Sciatic nerve (tissue), 1 donor: ENCODE measurements around a stretch of chr17.

- PRO-cap: no peak
These were observed 119.4 kb downstream of the KCNJ2 start for GRCh38 chr17:70288789-70288988.

DNA sequence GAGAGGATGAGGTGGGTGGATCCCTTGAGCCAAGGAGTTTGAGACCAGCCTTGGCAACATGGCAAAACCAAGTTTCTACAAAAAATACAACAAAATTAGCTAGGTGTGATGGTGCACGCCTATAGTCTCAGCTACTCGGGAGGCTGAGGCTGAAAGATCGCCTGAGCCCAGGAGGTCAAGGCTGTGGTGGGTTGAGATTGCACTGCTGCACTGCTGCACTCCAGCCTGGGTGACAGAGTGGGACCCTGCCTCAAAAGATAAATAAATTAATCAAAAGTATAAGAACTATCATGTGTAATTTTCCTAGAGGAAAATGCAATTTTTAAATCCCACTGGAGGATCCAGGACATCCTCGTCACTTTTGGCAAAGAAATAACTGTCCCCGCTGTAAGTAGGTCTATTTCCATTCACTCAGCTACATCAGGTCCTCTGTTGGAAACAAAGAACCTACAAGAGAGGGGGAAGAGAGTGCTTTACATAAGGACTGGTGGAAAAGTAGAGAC is 575.9 kb upstream of the SOX9 start:
- PRO-cap: unidirectional peak, minus-strand start at position 220 of the sequence

- PRO-cap: no peak
These were observed 439.1 kb upstream of the SOX9 start for GRCh38 chr17:71681626-71682142.

- PRO-cap: bidirectional peak, plus-strand start at chr17:72121918, minus-strand start at chr17:72121796; bidirectional peak, plus-strand start at chr17:72122210, minus-strand start at chr17:72122153
These were observed 819 bp downstream of the SOX9 start for GRCh38 chr17:72121340-72122337.

GRCh38 chr17:72123503-72123826 is 2.6 kb downstream of the SOX9 start:
- PRO-cap: no peak

DNA sequence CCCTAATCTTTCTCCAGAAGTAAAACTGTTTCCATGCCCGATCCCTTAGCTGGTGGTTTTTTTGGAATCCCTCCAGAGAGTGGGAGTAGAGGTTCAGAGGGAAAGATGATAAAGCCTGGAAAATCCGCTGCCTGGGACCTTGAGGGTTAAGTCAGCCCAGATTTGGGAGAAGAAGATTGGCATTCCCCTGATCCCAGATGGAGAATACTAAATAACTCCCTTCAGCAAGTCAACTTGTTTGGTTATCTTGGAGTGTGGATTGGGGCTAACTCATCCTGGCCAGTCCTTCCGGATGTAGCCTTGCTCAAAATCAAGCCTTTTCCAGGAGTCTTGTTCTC is 71.4 kb downstream of the SOX9 start:
- PRO-cap: no peak

DNA sequence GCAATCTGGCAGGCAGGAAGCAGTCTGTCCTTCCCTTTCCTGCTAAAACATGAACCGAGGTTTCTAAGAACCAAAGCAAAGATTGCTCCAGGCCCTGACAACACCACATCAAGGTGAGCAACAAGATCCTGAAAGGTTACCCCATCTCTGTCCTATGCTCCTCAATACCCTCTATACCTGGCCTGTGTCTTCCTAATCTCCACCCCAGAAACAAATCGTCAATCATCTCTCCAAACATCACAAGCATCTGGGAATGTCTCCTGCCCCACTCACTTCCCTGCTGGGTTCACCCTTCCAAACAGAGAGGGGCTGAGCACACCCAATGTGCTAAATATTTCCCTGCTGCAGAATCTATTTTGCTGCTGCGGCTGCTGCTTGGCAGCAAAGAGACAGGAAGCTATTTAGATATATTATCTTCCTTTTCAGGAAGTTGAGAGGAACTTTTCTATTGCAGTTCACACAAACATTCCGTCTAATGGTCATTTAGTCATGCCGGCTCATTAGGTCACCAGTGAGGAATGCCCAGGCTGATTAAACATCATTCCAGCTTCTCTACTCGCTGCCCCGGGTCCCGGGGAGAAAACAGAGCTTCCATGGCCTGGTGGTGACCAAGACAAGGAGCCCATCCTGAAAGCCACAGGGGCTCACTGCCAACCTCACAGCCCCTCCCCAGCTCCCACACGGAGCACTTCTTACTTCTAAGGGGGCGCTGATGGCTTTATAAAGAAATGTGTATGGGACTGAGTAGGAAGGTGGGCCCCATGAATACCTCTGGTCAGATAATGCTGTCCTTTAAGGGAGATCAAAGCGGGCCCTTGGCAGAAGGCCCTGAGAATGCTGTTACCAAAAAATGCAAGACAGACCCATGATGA is 218.1 kb downstream of the SOX9 start:
- PRO-cap: no peak

- PRO-cap: no peak
These were observed 286.6 kb downstream of the SOX9 start for GRCh38 chr17:72407231-72408016.

GRCh38 chr17:72432016-72432772 is 311.4 kb downstream of the SOX9 start:
- PRO-cap: no peak

DNA sequence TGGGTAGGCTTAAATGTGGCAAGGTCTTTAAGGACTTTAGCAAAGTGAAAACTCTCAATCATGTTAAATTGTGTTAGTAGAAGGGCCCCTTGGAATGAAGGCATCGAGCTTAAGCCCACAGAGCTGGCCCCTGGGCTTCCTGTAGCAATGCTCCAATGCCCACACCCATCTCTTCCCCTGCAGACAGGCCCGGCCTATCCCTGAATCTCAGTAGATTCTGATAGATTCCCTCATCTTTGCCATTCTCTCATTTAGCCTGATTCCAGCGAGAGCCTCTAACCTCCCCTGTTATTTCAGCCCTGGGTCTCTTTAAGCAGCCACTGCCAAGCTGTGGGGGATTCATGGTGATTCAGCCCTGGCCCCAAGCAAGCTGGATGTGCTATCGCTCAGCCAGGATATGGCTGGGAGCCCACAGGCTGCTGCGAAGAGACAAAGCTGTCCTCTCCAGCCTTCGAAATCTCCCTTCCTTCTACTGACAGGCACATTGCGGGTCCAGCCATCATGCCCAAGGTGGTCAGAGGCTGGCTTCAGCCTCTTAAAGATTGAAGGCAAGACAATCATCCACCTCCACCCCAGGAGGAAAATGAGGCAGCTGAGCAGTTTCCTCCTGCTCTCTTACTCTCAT is 394.0 kb downstream of the SOX9 start:
- PRO-cap: no peak

GRCh38 chr17:72614975-72615720 is 477.3 kb downstream of the SLC39A11 start:
- PRO-cap: unidirectional peak, plus-strand start at chr17:72615282; unidirectional peak, plus-strand start at chr17:72615602

DNA sequence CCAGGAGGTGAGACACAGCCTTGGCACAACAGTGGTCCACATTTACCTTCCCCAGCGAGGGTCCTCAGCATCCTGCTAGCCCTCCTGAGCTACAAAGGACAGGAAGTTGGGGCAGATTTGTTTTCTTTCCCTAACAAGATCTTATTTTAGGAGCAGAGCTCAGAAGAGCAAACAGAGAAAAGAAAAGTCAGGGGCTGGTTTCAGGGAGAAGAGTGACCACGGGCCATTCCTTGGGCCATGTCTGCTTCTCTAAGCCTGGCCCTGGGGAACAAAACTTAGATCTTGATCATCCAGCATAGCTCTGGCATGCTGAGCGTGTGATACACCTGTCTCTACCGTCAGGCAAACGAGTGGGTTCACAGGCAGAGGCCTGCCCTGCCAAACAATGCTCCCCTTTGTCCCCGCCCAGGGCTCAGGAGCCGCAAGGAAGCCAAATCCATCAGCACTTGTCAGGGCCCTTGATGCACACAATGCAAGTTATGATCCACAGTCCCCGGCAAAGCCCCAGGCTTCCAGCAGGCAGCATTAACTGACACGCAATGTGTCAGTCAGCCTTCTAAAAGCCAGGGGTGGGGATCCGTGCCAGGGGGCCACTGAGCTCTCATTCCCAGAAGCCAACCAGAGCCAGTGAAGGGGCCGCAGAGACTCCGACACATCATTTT is 461.1 kb downstream of the SLC39A11 start:
- PRO-cap: no peak

DNA sequence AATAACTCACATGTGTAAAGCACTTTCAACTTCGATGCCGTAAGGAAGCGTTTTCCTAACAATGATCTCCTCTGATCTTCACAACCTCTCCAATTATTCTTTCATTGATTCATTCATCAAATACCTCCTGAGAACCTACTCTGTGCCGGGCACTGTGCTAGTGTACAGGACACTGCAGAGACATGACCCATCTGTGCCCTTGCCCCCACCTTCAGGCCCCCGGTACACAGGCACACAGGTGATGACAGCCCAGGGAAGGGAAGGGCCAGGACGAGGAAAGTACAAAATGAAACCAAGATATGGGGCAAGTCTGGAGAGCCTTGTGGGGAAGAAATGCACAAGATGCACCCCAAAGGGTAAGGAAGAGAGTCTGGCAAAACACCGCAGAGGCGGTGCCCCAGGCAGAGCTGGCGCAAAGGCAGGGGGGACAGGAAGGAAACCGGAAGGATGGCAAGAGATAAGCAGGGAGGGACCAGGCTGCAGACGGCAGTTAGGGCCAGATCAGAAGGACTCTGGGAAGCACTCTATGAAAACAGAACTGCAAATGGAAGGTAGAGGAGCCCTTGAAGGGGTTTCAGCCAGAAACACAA is 81.5 kb downstream of the SLC39A11 start:
- PRO-cap: no peak

DNA sequence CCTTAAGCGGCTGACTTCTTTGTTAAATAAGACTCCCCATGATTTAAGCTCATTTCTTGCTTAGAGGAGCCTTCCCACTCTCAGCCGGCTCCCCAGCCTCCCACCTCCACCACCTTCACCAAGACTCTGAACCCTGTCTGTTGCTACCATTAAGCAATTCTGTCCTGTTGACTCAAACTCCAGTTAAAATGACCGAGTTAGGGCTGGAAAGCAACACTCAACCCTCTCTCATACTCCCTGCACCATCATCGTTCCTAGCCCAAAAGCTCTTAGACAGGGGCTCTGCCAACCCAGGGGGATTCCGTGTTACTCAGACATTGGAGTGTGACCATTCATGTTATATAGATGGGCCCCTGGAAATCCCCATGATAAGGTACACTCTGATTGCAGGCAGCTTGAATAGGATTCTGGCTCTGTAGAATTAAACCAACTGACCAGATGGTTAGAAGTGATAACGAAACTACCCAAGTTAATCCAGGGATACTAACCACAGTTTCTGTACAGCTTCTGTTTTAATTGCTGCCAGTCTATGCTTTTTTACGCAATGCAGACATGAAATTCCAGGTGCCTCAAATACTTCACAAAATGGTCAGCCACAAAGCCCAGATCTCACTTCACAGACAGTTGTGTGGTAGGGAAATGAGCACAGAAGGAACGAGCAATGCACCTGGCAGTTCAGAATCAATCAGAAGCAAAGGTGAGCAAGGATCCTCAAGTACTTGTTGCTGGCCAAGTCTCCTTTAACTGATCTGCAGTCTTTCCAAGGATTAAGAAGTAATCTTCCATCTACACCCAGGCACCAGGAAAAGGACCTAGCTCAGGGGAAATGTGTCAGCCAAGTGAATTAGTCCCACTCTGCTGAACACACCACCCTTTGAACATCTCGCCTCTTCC is 2.1 kb downstream of the SSTR2 start:
- PRO-cap: no peak

DNA sequence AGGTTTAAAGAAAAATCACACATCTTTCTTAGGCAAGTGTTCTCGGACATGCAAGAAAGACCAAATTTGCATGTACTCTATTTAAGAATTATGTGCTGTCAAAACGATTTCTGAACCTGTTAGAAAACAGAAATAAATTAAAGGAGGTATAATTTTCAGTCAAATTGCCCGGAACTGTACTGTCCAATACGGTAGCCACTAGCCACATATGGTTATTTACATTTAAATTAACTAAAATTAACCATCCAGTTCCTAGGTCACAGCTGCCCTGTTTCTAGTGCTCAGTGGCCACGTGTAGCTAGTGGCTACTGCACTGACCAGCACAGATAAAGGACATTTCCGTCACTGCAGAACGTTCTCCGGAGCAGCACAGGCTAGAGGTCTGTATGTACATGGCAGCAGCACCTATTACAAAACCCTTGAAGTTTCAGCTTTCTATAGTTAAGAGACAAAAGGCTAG is 4.3 kb downstream of the FAM104A start:
- PRO-cap: no peak

GRCh38 chr17:73267655-73268386 is 6.1 kb upstream of the CPSF4L start:
- PRO-cap: unidirectional peak, plus-strand start at chr17:73267898

- PRO-cap: no peak
These were observed 25.0 kb downstream of the CDC42EP4 start for GRCh38 chr17:73286641-73287432.

DNA sequence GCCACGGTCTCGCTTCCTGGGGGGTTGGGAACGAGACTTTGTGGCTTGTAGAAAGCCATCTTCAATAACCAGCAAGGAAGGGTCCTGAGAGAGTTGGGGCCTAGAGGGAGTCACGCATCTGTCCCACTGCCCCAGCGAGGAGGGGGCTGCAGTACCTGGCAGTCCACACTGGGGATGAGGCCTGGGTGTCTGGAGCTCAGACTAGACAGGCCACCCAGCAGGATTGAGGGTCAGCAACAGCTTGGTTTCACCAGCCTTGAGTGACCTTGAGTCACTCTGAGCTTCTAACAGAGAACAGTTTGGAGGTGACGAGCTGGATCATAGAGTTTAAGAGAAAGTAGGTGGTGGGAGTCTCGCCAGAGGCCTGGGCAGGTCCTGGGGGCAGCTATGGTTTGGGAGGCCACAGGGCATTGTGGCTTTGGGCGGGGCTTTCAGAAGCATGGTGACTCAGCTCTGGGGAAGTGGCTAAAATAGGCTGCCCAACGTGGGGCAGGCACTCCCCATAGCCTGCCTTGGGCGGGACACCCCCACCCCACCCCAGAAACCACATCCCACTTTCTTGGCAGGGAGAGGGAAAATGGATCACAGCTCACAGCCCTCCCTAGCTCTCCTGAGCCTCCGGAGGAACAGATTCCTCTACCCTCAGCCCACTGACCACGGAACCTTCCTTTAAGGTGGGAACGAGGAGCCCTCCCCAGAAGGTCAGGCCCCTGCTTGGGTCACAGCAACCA is 20.5 kb downstream of the CDC42EP4 start:
- PRO-cap: bidirectional peak, plus-strand start at position 565 of the sequence, minus-strand start at position 260 of the sequence

DNA sequence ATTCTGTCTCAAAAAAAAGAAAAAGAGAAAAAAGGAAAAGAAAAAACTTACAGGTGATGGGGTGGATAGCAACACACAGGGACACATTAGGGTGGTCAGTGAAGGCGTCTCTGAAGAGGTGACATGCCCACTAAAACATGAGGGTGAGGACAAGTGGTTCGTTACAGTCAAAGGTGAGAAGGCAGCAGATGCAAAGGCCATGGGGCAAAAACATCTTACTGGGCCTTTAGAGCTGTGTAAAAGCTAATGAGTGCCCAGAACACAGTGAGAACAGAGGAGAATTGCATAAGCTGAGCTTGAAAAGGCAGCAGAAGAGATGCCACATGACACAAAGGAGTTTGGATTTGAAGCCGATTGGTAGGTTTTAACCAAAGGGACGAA is 48.5 kb upstream of the RPL38 start:
- PRO-cap: no peak

DNA sequence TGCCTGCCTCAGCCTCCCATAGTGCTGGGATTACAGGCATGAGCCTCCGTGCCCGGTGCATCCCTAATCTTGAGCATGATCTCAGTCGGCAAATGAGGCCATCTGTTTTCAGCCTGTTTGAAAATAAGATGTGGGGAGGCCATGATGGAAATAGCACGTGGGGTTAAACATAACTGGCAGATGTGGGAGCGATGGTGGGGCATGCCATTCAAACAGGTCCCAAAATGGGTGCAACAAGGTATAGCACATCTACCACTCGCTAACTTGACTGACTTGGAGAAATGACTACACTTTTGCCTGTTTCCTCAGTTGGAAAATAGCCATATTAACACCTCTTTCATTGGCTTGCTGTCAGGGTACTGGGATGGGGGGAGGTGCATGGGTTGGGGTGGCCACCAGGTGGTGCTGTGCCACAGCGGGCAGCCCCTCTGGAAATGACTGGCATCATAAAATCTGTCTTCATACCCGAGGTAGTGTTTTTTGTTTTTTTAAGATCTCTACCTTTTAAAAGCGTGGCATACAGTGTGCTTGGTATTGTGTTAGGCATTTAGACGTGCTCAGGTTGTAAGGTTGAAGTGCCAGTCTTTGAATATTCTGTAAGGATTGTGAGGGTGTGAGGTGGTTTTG is 3.1 kb upstream of the TTYH2 start:
- PRO-cap: no peak